Measurements from ENCODE around the genes GRIK4 and SC5D.

DNA sequence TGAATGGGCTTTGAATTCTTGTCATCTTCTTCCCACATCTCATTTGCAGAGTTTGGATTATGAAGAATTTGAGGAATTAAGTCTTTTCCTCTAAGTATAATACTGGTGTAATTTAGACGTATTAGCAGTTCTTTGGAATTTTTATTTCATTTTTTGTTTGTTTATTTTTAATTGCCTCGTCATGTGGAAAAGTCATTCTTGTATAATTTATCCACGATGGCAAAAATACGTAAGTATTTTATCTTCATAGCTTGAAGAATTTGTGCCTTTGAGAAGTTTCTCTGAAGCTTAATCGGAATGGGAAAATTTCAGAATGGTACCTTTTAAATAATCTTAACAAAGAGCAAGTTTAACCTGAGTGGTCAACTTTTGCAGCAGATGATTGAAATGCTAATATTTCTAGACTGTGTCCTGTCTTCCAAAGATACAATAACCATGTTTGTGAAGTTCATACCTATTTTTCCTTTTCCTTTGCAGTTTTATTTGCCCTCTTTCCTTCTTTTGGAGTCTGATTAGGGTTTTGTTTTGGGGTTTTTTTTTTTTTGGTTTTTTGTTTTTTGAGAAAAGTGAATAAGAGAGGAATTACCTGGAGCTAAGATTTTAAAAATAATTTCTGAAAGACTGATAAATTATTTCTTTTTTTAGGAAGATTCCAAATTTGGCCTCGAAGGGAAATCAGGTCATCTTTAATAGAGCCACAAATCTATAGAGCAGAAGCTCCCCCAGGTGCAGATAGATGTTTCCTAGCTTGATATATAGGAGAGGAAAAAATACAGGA, 73.7 kb downstream of the ARHGEF12 start:
- RRBS: no CpG with 5 or more reads among the region's 6 CpGs
CAGE:
- cytosol, long polyA plus RNA: no peak
- long polyA plus RNA: no peak
- nucleus, long polyA plus RNA: no peak

- RRBS: no CpG with 5 or more reads among the region's 4 CpGs
CAGE:
- cytosol, long polyA plus RNA: no peak
- long polyA plus RNA: no peak
- nucleus, long polyA plus RNA: no peak
These were observed 86.7 kb upstream of the GRIK4 start for GRCh38 chr11:120424719-120425429.

DNA sequence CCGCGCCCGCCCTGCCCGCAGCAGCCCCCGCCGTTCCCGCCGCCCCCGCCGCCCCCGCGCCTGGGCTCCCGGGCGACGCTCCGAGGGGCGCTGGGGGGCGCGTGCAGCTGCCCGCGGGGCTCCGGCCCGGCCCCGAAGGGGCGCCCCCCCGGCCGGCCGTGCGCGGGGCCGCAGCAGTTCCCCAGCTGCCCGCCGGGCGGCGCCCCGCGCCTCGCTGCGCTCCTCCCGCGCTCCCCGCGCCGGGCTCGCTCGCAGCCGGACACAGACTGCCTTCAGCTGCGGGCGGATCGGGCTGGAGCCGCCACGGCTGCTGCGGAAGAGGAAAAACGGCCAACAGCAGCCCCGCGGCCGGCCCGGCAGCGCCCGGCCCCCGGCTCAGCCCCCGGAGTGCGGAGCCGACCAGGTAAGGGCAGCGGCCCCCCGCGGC, at the start of gene GRIK4:
Gene GRIK4 (plus strand): TSS at position 264 of the 427 bp plus-strand sequence.
- RRBS: under 1% methylated on average over 44 of the region's 67 CpGs
CAGE:
- cytosol, long polyA plus RNA: no peak
- long polyA plus RNA: no peak
- nucleus, long polyA plus RNA: no peak

DNA sequence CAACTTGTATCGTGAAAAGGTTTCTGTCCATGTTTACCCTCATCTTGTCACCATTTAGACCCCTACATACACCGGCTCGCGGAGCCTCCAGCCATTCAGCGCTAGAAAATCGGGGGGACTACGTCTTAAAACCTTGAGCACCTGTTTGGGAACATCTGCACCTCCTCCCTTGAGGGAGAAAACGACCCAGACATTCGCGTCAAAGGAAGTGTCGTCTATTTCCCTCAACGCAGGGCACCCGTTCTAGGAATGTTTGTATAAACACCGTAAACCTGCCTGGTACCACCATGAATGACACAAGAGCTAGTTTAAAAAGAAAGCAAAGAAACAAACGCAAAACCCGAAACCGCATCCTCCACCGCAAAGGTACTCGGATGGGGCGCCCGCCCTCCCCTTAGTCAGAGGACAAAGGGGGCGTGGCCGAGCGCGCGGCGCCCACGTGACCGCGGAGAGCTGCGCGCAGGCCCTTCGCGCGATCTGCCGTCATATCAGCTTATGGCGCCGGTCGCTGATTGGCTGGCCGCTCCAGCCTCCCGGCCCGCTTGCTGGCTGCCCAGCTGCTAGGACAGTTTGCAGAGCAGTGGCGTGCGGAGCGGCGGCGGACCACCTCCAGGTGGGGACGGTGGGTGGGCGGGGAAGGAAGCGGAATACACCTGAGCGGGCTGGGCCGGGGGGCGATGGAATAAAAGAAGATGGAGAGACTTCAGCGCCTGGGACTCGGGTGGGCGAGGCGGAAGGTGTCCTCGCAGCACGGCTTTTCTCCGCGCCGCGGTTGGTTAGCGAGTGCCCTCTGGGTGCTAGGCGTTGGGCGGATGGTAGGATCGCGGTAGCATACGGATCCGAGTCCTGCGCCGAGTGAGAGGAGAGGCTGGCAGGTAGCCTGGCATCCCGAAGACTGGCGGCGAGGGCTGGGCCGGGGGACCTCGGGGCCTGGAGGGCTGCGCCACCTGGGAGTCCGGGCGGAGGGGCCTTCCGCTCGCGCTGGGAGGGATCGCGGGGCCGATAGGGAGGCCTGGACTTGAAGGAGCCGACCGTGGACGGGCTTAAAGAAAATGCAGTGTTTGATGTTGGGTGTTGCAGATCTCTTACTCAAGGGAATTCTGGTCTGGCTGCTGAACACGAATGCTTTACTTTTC, at the start of gene SC5D:
Gene SC5D (plus strand): TSS at position 568 of the 1,136 bp plus-strand sequence.
- RRBS: 1% methylated on average over 4 of the region's 90 CpGs
CAGE:
- cytosol, long polyA plus RNA: start-site peak on the plus strand centred at position 569 of the sequence, 29 bp wide, 257 reads; start-site peak on the plus strand centred at position 664 of the sequence, 44 bp wide, 46 reads
- long polyA plus RNA: start-site peak on the plus strand centred at position 634 of the sequence, 159 bp wide, 343 and 338 reads in 2 replicates
- nucleus, long polyA plus RNA: start-site peak on the plus strand centred at position 613 of the sequence, 136 bp wide, 617 reads

GRCh38 chr11:121459398-121460109, 7.4 kb downstream of the SORL1 start:
- RRBS: no CpG with 5 or more reads among the region's 8 CpGs
CAGE:
- cytosol, long polyA plus RNA: no peak
- long polyA plus RNA: no peak
- nucleus, long polyA plus RNA: no peak

GRCh38 chr11:121695974-121696898, 244.1 kb downstream of the SORL1 start:
- RRBS: no CpG with 5 or more reads among the region's 20 CpGs
CAGE:
- cytosol, long polyA plus RNA: no peak
- long polyA plus RNA: no peak
- nucleus, long polyA plus RNA: no peak

DNA sequence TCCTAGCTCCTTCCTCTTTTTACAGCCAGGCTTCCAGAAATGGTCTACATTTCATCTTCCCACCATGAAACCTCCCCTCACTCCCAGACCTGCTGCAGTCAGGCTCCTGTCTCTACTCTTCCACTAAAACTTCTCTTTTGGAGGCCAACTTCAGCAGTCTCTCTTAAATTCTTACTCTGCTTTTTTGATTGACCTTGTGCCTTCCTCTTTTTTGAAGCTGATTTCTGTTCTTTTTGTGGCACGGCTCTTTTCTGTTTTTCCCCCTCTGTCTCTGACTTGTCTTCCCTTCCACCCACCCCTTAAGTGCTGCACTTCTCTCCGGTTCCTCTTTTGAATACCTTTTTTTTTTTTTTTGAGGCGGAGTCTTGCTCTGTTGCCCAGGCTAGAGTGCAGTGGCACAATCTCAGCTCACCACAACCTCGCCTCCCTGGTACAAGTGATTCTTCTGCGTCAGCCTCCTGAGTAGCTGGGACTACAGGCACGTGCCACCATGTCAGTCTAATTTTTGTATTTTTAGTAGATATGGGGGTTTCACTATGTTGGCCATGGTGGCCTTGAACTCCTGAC, 211.9 kb downstream of the BLID start:
- RRBS: no CpG with 5 or more reads among the region's 6 CpGs
CAGE:
- cytosol, long polyA plus RNA: no peak
- long polyA plus RNA: no peak
- nucleus, long polyA plus RNA: no peak

- RRBS: no CpG with 5 or more reads among the region's 4 CpGs
CAGE:
- cytosol, long polyA plus RNA: no peak
- long polyA plus RNA: no peak
- nucleus, long polyA plus RNA: no peak
These were observed 154.6 kb downstream of the BLID start for GRCh38 chr11:121961139-121962000.

- RRBS: no CpG with 5 or more reads among the region's 15 CpGs
CAGE:
- cytosol, long polyA plus RNA: no peak
- long polyA plus RNA: no peak
- nucleus, long polyA plus RNA: no peak
These were observed 91.6 kb upstream of the BLID start for GRCh38 chr11:122207386-122208326.

DNA sequence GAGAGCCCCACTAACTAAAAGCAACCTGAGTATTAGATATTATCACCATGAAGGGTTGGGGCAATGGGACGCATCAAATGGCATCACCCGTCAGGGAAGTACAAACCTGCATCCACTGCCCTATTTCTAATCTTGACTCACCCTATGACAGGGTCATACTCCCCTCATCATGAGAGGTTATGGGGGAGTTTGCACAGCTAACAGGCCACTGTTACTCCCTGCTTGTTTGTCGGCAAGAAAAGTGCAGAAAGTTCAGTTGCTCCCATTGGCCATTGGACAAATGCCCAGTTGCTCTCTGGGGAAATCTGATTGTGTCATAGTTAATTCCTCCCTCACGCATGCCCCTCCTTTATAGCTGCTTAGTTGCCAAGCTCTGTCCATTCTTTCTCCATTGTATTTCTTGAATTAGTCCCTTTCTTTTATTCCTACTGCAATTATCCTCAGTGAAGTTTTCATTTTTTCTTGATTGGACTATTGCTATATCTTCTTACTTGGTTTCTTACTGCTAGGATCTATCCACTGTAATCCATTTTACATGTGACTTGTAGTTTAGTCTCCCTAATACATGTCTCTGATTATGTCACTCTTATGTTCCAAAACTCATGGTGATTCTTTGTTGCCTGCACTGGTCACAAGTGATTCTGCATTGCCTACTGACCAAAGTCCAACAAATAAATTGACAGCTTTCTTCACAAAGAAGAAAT, 94.0 kb upstream of the BLID start:
- RRBS: no CpG with 5 or more reads among the region's 4 CpGs
CAGE:
- cytosol, long polyA plus RNA: no peak
- long polyA plus RNA: no peak
- nucleus, long polyA plus RNA: no peak

- RRBS: no CpG with 5 or more reads among the region's 4 CpGs
CAGE:
- cytosol, long polyA plus RNA: no peak
- long polyA plus RNA: no peak
- nucleus, long polyA plus RNA: no peak
These were observed 220.3 kb upstream of the BLID start for GRCh38 chr11:122336195-122336822.

GRCh38 chr11:122365938-122366416, 250.0 kb upstream of the BLID start:
- RRBS: no CpG with 5 or more reads among the region's 7 CpGs
CAGE:
- cytosol, long polyA plus RNA: no peak
- long polyA plus RNA: no peak
- nucleus, long polyA plus RNA: no peak

GRCh38 chr11:122742272-122743191, 87.0 kb downstream of the UBASH3B start:
- RRBS: no CpG with 5 or more reads among the region's 14 CpGs
CAGE:
- cytosol, long polyA plus RNA: no peak
- long polyA plus RNA: no peak
- nucleus, long polyA plus RNA: no peak

DNA sequence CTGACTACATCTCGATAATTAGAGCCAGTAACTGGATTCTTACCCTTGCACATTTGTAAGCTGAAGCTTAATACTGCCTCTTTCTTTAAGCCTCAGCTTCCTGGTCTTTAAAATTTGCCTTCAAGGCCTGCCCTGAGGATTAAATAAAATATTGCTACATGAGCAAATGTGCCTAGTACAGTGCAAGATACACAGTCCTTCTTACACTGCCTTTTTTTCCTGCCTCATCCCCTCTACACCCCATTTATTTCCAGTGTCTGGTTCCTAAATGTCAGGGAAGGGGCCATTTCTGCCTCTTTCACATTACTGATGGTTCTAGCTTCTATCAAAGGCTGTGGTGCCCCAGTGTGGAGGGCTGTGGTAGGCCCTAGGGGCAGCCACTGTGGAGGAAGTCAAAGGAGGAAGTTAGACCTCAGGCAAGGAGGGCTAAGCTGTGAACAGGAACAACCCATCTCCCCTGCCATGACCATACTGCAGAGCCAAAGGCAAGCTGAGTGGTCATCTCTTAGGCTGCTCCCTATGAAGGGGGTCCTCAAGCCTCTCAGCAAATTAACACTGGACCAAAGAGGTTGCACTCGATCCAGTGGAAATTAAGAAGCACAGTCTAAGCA, 81.9 kb upstream of the CRTAM start:
- RRBS: no CpG with 5 or more reads among the region's 2 CpGs
CAGE:
- cytosol, long polyA plus RNA: no peak
- long polyA plus RNA: no peak
- nucleus, long polyA plus RNA: no peak

GRCh38 chr11:122776260-122777054, 61.8 kb upstream of the CRTAM start:
- RRBS: no CpG with 5 or more reads among the region's 7 CpGs
CAGE:
- cytosol, long polyA plus RNA: no peak
- long polyA plus RNA: no peak
- nucleus, long polyA plus RNA: no peak

- RRBS: no CpG with 5 or more reads among the region's 5 CpGs
CAGE:
- cytosol, long polyA plus RNA: no peak
- long polyA plus RNA: no peak
- nucleus, long polyA plus RNA: no peak
These were observed 24.9 kb upstream of the CRTAM start for GRCh38 chr11:122813431-122813733.

DNA sequence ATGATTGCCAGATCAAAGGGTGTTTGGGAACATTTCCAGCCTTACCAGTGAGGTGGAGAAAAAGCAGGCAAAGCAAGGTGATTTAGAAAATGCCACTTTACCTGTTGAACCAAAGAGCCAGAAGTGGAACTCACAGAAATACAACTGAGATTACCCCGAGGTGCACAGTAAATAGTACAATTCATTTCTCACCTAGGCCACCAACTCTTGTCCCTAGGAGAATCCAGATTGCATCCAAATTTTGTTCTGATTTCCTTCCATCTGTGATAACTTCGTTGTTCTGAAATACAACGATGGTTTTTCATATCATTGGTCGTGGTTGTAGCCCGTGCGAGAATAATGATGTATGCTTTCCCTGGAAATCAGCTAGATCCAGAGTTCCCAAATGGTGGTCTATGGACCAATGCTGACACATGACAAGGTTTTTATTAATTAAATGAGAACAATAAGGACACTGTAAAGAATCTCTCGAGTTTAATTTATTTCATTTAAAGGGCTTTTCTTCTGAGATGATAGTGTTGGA, 21.8 kb upstream of the BSX start:
- RRBS: no CpG with 5 or more reads among the region's 7 CpGs
CAGE:
- cytosol, long polyA plus RNA: no peak
- long polyA plus RNA: no peak
- nucleus, long polyA plus RNA: no peak

DNA sequence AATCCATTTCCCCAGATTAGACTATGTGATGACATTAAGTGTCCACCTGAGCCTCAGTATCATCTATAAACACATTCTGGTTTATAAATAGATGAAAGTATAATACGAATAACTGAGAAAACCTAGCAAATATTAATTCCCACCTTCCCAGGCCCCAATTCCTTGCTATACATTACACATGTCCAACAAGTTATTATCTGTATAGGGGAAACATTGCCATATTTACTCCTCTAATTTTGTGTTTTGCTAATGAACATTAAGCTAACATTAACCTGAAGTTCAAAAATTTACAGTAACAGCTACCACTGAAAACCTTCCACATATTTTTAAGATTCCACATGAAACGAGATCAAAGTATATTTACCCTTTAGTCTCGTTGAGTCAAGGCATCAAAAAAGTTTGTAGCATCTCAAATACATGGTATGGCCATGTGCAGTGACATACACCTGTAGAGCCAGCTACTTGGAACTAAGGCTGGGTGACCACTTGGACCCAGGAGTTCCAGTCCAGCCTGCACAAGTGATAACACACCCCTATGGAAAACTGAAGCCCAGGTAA, 6.0 kb downstream of the HSPA8 start:
- RRBS: no CpG with 5 or more reads among the region's 3 CpGs
CAGE:
- cytosol, long polyA plus RNA: no peak
- long polyA plus RNA: no peak
- nucleus, long polyA plus RNA: no peak

- RRBS: no CpG with 5 or more reads among the region's 6 CpGs
CAGE:
- cytosol, long polyA plus RNA: no peak
- long polyA plus RNA: no peak
- nucleus, long polyA plus RNA: no peak
These were observed 3.8 kb upstream of the HSPA8 start for GRCh38 chr11:123065499-123066379.

DNA sequence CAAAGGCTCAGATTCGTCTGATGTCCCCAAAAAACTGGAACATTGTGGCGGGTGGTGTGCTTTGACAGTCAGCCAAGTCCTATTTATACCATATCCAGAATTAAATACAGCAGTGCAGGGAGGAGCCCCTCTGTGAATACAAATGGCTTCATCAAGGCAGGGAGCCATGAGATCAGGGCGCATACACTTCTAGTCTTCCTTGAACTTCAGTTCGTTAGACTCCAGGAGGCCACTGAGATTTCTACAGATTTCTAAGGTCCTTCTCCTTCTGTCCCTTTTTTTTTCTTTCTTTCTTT, 41.4 kb upstream of the HSPA8 start:
- RRBS: no CpG with 5 or more reads among the region's 4 CpGs
CAGE:
- cytosol, long polyA plus RNA: no peak
- long polyA plus RNA: no peak
- nucleus, long polyA plus RNA: no peak